CD14-positive monocyte (primary cell): ENCODE data around the genes TLX3 and NEURL1B.

DNA sequence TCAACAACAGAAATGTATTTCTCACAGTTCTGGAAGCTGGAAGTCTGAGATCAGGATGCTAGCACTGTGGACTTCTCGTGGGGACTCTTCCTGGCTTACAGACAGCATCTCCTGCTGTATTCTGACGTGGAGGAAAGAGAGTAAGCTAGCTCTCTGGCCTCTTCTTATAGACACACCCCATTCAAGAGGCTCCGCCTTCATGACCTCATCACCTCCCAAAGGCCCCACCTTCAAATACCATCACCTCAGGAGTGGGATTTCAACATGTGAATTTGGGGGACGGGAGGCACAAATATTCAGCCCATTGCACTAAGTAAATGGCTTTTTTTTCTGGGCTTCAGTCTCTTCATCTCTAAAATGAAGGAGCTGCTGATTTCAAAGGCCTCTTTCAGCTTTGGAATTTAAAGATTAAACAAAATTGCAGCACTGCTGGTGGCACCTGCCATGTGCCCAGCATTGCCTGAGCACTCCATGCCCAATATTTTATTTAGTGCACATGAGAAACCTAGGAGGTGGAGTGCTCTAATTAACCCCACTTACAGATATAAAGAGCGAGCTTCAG is 27.5 kb downstream of the KCNMB1 start:
- CAGE, long polyA plus RNA: no peak

DNA sequence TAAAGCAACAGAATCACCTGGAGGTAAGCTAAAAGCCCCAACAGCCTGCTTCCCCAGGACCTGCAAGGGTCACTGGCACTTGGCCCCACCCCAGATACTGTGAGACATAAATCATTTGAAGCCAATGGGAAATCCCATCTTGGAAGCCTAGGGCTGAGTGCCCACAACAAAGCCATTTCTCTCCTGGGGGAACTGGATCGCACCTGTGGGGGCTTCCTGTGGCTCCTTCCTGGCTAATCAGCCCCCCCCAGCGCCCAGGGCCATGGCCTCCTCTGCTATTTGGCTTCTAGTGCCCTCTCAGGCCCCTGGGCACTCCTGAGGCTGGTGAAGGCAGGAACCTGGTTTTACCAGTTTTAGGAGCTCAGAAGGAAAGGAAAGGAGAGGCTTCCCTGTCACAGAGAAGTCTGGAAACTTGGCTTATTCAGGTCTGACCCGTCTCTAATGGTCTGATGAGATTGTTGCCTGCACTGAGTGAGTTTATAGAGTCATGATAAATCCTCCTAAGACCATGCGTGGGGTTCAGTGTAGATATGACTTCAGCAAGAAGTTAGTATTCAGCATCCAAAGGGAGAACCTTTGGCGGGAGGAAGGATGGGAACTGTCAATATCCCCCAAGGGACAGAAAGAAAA is 1.3 kb downstream of the KCNMB1 start:
- CAGE, long polyA plus RNA: no peak

- CAGE, long polyA plus RNA: no peak
Observed at GRCh38 chr5:170571163-170571897, 67.5 kb downstream of the KCNIP1 start.

DNA sequence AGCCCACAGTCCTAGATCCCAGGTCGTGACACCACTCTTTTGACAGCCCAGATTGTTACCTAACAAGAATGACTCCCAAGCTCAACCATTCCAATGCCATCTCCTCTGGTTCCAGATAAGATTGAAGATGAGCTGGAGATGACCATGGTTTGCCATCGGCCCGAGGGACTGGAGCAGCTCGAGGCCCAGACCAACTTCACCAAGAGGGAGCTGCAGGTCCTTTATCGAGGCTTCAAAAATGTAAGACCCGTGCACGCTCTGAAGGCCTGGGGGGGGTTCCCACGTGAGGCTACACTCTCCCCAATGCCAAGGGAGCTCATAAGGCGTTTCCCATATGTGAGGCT is 64.9 kb upstream of the GABRP start:
- CAGE, long polyA plus RNA: no peak

GRCh38 chr5:170761193-170761750 is 22.3 kb upstream of the GABRP start:
- CAGE, long polyA plus RNA: no peak

GRCh38 chr5:170773612-170773849 is 10.0 kb upstream of the GABRP start:
- CAGE, long polyA plus RNA: no peak

DNA sequence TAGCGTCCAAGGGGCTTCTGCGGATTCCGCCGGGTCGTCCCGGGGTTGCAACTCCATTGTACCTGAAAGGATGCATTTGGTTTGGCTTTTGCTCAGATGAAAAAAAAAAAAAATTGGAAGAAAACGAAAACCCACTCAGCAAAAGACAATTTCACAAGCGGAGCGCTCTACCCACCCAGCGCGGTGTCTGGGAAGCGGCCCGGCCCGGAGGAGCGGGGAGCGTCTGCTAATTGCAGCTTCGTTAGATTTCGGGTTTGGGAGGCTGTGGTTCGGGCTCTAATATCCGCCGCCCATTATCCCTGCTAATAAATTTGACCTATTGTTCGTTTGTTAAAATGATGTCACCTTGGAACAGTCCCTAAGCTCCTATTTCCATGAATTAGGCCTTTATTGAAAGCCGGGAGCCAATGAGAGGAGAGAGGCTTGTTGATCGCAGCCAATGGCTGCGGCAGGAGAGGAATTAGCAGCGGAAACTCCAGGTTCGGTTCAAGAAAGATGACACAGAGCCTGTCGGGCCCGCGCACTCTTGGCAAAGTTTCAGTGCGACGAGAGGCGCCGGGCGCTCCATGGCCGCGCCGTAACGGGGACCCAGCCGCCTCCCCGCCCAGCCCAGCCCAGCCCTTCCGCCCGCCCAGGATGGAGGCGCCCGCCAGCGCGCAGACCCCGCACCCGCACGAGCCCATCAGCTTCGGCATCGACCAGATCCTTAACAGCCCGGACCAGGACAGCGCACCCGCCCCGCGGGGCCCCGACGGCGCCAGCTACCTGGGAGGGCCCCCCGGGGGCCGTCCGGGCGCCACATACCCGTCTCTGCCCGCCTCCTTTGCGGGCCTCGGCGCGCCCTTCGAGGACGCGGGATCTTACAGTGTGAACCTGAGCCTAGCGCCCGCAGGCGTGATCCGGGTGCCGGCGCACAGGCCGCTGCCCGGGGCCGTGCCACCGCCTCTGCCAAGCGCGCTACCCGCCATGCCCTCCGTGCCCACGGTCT is at the start of gene TLX3:
Gene TLX3, plus strand, starts transcription at position 519 of the 988 bp plus-strand sequence.
- CAGE, long polyA plus RNA: no peak

- CAGE, long polyA plus RNA: no peak
Observed at GRCh38 chr5:171396130-171396796, 8.6 kb downstream of the NPM1 start.

- CAGE, long polyA plus RNA: no peak
Observed at GRCh38 chr5:171494469-171495244, 75.2 kb downstream of the FGF18 start.

DNA sequence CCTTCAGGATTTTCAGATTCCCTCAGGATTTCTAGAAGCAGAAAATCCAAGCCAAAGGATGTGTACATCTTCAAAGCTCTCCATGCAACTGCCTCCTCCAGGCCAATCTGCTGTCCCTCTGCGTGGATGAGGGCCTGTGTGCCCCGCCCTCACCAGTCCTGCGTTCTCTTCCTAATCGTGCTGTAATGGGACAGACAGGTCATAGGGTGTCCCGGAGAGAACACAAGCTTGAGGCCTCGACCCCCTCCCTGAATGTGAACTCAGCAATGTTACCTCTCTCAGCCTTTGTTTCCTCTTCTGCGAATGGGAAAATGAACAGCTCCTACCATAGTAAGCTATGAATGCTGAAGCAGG is 57.0 kb upstream of the FBXW11 start:
- CAGE, long polyA plus RNA: no peak

GRCh38 chr5:172100585-172101166 is 87.3 kb downstream of the STK10 start:
- CAGE, long polyA plus RNA: no peak

- CAGE, long polyA plus RNA: no peak
Observed at GRCh38 chr5:172129109-172129979, 58.7 kb downstream of the STK10 start.

DNA sequence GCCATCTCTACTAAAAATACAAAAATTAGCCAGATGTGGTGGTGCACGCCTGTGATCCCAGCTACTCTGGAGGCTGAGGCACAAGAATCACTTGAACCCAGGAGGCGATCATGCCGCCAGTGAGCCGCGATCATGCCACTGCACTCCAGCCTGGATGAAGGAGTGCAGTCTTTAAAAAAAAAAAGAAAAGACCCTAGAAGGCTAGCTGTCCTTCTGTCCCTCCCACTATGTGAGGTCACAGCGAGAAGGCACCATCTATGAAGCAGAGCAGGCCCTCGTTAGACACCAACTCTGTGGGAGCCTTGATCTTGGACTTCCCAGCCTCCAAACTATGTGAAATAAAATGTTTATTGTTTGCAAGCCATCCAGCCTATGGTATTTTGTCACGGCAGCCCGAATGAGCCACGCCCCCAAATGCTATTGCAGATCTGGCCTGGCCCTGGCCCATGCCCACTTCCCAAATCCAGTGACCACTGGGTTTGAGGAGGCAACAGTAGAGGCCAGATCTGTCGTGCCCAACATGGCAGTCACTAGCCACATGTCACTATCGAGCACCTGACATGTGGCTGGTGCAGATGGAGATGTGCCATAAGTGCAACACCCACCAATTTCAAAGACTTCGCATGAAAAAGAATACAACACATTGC is 10.9 kb downstream of the STK10 start:
- CAGE, long polyA plus RNA: no peak

DNA sequence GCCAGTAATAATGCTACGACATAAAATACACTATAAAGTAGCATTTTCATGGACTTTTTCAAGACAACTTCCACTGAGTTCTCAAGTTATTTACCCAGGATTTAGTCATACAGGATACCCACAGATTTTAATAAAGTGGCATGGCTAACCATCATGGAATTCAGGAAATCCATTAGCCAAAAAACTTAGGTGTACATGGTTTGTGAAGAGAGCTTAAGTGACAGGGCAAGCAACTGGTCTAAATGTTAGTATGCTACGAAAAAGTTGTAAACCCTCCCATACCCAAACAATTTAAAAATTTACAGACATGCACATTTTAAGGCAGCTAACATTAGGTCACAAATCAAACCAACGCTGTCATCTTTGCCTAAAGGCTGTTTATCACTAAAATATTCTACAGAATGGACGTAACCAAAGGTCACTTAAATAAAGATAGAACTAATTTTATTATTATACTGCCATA is 1.2 kb downstream of the UBTD2 start:
- CAGE, long polyA plus RNA: no peak

- CAGE, long polyA plus RNA: no peak
Observed at GRCh38 chr5:172362599-172363027, 79.0 kb upstream of the UBTD2 start.

DNA sequence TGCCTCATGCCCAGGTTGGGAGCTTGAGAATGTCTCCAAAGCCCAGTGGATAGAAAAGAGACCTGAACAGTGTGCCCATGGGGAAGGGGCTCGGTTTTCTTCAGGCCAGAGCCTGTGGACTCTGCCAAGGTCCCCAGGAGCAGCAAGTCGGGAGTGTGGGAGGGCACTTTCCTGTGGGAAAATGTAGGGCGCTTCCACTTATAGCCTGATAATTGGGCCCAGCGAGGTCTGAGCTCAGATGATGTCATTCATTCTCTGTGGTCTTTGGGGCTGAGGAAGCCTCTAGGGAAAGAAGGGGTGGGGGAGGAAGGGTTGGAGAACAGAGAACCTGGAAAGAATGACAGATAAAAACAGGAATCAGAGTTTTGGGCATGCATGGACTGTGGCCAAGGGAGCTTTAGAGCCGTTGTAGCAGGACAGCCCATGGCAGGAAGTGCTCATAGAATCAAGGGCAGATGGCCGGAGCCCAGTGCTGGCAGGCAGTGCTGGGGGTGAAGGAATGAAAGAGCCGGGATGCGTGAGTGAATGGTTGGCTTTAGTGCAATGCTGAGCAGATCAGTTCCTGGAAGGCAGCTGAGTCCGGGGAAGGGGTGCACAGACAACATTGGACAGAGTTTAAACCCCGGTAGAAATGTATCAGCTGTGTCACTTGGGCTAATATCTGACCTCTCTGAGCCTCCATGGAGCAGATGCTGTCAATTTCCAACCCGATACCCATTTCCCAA is 42.6 kb upstream of the SH3PXD2B start:
- CAGE, long polyA plus RNA: no peak

DNA sequence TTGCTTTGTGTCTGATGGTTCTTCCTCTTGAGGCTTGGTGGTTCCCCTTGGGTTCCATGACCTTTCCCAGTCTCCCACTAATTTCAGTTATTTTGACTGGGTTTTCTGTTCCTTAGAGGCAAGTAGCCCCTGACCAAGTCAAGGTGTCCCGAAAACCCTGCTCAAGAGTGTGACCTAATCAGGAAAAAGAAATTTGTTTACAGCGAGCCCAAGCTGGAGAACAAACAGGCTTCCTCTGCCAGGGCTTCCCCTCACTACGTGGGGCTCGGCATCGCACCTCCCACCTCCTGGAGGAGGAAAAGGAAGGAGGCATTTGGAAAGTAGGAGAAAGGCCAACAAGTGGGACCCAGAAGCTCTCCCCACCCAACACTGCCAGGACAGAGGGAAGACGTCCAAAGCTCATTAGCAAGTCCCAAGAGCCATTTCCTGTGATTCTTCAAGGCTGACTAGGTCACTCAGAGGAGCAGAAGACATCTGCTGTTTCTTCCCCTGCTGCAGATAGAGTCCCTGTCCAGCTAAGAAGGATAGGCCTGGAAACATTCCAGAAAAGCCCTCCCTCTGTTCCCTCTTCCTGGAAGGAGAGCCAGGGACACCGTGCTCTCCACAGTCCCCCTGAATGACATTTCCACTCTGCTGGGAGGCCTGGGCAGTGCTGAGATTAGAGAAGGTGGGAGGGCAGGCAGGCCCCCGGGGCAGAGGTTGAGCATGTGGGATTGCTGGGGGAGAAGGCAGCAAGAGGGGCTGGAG is 57.1 kb upstream of the NEURL1B start:
- CAGE, long polyA plus RNA: no peak

GRCh38 chr5:172640717-172641518 is at the start of gene NEURL1B:
NEURL1B (plus strand) TSS chr5:172641263.
- CAGE, long polyA plus RNA: no peak

GRCh38 chr5:172688681-172689567 is 47.9 kb downstream of the NEURL1B start:
- CAGE, long polyA plus RNA: no peak

GRCh38 chr5:172746538-172747270 is 24.3 kb downstream of the DUSP1 start:
- CAGE, long polyA plus RNA: no peak